Epidermal melanocyte (primary cell): ENCODE results near the gene LYSMD3.

- RRBS = no CpG with 5 or more reads among the region's 11 CpGs
These were observed 611 bp downstream of the MEF2C start for GRCh38 chr5:88882270-88882875.

DNA sequence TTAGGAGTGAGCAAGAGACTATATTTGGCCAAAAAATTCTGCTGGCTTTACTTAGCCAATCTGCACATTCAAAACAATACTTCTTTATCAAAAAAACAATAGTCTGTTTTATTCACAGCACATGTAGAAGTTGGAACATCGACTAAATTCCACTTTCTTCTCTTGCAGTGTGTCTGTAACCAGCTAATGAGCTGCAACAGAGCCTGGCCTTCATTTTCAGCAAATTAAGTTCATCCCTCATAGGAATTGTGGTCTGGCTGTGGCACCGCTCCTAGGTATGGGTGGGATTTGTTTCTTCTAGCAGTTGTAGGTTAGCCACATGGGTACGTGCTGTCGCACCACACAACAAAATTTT is 59.8 kb upstream of the MEF2C start:
- RRBS = no CpG with 5 or more reads among the region's 4 CpGs

- RRBS = no CpG with 5 or more reads among the region's 10 CpGs
These were observed 896 bp downstream of the LYSMD3 start for GRCh38 chr5:90528438-90528938.

GRCh38 chr5:90528939-90529652 is at the start of gene LYSMD3:
LYSMD3 (minus strand) TSS chr5:90529584.
- RRBS = 2% methylated on average over 17 of the region's 48 CpGs

GRCh38 chr5:90613950-90614409 is 55.4 kb downstream of the ADGRV1 start:
- RRBS = no CpG with 5 or more reads among the region's 4 CpGs

DNA sequence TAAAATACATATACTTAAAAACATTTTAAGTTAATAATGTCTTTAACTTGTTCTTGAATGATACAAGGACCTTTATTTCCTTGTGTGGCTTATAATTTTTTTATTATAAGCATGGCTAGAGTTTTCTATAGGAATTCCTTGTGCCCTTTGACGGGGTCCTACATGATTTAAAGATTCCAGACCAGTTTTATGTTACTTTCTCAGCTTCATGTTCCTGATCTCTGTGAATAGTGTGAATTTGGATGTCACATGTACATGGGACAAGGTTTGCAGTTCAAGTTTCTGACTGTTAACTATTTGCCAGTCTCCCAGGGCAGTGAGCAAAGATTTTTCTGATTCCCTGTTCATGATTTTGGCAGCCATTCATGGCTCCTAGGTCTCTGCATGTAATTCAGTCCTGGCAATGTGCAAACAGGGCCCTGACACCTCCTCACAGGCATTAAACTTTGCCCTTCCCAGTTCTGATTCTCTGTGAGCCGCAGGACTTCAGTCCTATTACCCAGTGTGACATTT is 349.9 kb downstream of the ARRDC3 start:
- RRBS = no CpG with 5 or more reads among the region's 2 CpGs

DNA sequence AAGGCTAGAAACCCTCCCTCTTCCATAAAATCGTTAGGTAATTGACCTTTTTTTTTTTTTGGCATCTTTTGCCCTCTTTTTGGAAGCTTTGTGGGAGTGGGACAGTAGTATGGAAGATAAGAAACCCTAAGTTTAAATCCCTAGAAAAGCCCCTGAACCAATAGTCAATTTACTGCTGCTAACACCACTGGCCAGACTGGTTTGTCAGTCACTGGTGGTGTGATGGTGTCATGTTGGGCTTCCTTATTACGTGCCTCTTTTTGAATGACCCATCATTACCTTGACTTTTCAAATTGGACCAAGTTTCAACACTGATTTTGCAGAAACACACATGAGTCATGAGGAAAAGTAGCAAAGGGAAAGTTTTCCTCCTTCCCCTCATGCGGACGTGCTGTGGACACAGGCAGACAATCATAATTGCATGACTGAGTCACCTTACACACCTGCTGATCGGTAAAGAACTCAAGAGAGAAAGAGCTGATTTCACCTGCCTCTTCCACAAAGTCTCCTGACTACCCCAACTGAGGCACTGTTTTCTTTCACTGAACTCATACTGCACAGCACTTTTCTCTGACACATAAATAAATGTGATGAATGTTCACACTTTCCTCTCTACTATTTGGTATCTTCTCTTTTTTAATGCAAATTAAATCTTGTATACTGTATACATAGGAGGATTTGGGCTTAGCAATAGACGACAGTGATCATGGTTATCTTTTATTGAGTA is 324.5 kb downstream of the ARRDC3 start:
- RRBS = no CpG with 5 or more reads among the region's 6 CpGs

DNA sequence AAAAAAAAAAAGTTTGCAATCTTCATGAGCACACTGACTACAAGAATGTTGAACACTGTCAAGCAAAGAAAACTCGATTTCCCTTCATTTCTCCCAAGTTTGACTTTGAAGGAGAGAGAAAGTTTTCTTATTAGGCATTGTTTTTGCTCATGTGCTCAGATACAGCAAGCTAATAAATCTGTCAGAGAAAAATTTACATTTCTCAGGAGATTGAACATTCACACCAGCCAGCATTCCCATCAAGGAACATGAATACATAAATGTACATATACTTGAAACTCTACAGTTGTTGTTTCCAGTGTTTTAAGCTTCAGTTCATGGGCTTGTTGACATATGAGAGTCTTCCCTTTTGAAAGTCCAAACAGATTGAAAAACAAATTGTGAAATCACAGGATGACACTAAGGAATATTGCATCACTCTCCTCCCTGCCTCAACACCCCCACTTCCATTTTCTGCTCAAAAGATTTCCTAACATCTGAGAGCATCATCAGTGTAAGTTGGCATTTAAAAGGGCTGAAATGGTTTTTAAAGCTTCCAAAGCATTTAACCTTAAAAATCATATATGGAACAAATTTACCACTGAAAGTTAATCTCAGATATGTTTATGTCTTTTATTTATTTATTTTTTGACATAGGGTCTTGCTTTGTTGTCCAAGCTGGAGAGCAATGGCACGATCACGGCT is 81.7 kb downstream of the ARRDC3 start:
- RRBS = no CpG with 5 or more reads among the region's 3 CpGs

- RRBS = no CpG with 5 or more reads among the region's 7 CpGs
These were observed 223.9 kb upstream of the NR2F1 start for GRCh38 chr5:93359017-93359547.

DNA sequence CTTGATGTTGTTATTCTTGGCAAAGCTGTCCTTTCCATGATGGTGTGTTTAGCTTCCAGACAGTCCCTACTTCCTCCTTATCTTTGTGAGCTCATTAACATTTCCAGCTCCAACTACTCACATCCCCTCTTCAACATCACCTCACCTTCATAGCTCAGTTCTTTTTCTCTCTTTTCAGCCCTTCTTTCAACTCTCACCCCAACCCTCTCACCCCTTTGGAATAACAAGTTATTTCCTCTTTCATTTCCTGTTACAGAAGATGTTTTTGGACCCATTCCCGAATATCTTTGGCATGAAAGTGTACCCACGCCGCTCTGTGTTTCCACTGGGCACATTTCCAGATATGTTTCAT is 223.5 kb upstream of the NR2F1 start:
- RRBS = no CpG with 5 or more reads among the region's 3 CpGs

GRCh38 chr5:93588595-93589043 is 5.6 kb downstream of the NR2F1 start:
- RRBS = 32% methylated on average over 14 of the region's 45 CpGs

GRCh38 chr5:93790568-93790857 is 49.1 kb upstream of the POU5F2 start:
- RRBS = no CpG with 5 or more reads among the region's 3 CpGs

DNA sequence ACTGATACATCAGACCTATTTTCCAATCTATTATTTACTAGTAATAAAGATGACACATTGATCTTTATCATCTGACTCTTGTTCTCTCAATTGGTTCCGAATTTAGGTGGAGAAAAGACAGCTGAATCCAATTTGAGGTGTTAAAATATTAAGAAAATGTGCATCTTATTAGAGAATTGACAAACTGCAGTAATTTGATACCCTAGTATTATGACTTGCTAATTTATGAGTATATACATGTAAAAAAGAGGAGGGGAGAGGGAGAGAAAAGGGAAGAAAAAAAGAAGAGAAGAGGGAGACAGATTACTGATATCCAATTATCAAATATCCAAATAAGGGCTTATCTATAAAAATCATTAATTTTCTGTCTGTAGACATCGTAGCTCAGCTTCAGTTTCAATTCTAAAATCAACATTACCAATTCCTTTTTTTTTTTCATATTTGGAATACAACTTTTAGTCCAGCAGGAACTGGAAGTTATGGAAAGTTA is 183.8 kb downstream of the FAM172A start:
- RRBS = no CpG with 5 or more reads among the region's 2 CpGs

- RRBS = no CpG with 5 or more reads among the region's 4 CpGs
These were observed 15.8 kb downstream of the FAM172A start for GRCh38 chr5:94095497-94096273.

- RRBS = no CpG with 5 or more reads among the region's 2 CpGs
These were observed 251.0 kb upstream of the FAM172A start for GRCh38 chr5:94362409-94362843.

DNA sequence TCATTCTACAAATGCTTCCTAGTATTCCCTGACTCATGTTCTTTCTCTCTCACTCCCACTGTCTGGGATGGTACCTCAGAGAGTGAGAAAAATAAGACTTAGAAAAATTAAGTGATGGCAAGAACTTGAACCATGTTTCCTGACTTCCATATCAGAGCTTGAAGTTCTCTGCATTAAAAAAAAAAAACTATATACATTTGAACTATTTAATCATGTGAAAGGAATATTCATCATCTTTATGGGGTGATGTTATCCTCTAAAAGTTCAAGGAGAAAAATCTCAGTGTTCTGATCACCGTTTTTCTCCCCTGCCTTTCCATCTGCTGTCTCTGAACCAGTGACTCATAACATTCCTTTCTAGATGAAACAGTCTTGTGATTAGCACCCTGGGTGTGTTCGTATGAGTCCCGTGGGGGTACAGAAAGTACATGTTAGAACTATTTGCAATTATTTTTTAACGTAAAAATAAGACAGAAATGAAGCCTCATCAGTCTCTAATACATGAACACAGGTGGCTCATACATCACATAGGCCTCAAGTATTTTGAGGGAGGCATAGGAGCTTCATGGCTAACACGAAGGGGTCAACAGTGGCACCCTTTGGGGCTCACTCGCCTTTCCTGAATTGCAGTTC is 283.1 kb downstream of the SLF1 start:
- RRBS = no CpG with 5 or more reads among the region's 6 CpGs

DNA sequence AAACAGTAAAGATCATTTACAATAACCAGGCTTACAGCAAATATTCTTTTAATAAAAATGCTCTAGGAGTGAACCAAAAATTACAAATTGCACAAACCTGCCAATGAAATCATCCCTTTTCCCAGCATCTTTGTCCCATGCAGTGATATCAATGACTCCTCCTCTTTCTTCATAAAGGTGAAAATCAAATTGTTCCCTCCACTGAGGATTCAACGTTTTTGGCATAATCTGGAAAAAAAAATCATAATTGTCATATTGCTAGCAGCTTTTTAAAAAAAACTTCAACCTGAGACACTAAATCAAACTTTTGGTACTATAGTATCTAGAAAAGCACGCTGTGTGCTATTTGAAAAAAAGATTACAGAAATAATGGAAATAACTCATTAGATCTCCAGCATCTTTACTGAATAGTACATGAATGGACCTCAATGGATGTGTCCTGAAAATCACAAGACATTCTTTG is 290.7 kb downstream of the SLF1 start:
- RRBS = no CpG with 5 or more reads among the region's 2 CpGs

DNA sequence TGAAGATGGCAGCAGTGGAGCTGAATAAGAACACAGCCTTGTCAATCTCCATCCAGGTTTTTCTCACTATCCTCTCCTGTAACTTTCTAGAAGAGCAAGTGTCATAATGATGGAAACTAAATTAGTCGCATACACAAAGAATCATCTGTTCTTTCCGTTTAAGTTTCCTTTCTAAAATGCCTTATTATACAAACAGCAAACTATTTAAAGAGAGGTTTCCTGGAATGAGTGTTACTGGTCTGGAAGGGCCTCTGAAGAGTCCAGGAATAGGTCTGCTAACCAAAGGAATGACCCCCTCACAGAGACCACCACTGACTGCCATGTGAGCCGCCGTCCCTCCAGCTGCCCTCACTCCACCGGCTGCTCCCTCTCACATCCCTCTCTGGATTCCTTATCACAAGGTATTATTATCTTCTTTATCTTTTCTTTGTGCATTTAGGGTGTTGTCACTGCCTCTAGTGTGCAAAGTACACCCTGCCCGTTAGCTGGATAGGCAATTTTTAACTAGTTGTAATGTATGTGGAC is 146.5 kb downstream of the MCTP1 start:
- RRBS = no CpG with 5 or more reads among the region's 6 CpGs

- RRBS = no CpG with 5 or more reads among the region's 1 CpG
These were observed 1.6 kb downstream of the FAM81B start for GRCh38 chr5:95392713-95393140.

DNA sequence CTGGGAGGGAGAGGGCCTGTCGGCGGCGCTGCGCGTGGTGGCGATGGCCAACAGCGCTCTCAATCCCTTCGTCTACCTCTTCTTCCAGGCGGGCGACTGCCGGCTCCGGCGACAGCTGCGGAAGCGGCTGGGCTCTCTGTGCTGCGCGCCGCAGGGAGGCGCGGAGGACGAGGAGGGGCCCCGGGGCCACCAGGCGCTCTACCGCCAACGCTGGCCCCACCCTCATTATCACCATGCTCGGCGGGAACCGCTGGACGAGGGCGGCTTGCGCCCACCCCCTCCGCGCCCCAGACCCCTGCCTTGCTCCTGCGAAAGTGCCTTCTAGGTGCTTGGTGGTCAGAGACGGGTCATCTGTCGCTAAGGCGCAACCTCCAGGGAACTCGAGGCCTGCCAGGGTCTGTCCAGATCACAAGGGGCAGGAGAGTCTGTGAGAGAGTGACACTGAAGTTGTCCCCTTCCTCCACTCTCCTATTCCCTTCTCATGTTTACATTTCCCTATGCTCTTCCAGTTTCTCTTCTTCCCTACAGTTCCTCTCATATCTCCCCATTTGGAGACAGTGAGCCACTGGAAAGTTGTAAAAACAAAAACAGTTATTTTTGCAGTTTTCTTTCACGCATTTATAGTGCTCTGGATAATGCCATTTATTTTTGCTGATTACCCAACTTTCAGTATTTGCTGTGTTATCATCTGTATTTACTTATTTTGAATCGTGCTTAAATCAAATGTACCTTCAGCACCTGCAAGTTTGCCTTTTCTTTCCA is 1.6 kb downstream of the GPR150 start:
- RRBS = 10% methylated on average over 9 of the region's 40 CpGs